SJCRH30 (cell line): Measurements from ENCODE around the gene NRP1.

- RAMPAGE, long total RNA, result no peak
Observed at GRCh38 chr10:32053961-32054632, 2.1 kb downstream of the KIF5B start.

GRCh38 chr10:32055248-32056296, 653 bp downstream of the KIF5B start:
- RAMPAGE, long total RNA, result no peak

- RAMPAGE, long total RNA, result no peak
Observed at GRCh38 chr10:32122902-32123379, 66.7 kb upstream of the KIF5B start.

DNA sequence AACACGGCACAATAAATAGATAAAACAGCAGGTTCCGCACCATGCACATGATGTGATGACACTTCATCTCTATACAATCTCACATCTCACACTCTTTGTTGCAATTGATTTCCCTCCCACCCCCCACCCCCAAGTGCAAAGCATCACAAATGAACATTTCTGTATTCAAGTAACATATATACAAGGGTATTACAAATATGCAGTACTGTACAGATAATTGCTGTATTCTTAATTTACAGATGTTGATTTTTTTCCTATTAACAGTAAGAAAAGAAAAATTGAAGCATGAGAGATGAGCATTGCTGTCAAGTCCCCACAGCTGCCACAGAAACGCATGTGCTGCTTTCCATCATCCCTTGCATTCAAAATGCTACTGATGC, 78.3 kb downstream of the EPC1 start:
- RAMPAGE, long total RNA, result no peak

GRCh38 chr10:32315774-32316389, 31.1 kb downstream of the EPC1 start:
- RAMPAGE, long total RNA, result no peak

DNA sequence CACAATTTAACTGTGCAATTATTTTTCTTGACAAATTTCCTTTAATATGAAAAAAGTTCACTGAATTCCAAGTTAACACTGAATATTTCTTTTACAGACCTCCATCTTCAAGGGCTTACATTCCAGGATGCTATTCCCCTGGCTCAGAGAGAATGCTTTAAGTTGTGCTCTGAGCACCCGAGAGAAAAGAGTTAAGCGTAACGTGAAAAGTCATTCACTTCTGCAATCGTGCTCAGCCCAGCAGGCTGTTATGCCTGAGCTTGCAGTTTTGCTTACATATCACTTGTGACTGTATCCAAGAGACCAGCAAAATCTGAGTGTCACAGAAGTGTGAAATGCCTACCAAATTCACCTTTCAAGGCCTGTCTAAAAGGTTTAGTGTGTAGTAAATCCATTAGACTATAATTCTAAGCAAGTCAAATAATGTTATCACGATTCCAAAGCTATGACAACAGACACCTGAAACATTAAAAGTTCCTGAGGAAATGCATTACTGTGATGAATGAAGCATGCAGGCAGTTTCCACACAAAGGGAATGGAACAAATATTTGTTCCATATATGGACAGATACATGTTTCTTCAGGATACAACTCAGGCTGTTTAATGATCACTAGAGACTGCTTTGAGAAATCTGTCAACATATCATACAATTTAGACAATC, 20.1 kb downstream of the ITGB1 start:
- RAMPAGE, long total RNA, result no peak

GRCh38 chr10:33049852-33050391, 91.9 kb upstream of the ITGB1 start:
- RAMPAGE, long total RNA, result no peak

GRCh38 chr10:33114306-33114902, 156.4 kb upstream of the ITGB1 start:
- RAMPAGE, long total RNA, result no peak

DNA sequence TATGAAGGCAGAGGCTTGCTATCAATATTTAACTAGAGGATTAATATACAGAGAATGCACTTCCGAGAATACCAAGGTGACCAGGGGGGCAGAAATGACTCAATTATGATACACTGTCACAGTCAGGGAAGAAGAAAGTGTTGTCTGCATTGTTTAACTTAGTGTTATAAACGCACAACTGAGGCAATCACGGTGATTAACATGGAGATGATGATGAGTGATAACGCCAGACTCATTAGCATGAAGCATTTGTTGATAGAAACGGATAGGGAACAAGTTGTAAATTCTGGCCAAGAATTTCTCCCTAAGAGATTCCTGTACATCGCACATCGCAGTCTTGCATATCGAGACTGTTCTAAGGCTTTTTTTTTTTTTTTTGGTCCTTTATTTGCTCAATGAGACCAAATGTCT, 178.2 kb downstream of the NRP1 start:
- RAMPAGE, long total RNA, result no peak

GRCh38 chr10:33334059-33334711, at the start of gene NRP1:
Gene NRP1 (minus strand): TSS chr10:33334667.
- RAMPAGE, long total RNA, result no peak

DNA sequence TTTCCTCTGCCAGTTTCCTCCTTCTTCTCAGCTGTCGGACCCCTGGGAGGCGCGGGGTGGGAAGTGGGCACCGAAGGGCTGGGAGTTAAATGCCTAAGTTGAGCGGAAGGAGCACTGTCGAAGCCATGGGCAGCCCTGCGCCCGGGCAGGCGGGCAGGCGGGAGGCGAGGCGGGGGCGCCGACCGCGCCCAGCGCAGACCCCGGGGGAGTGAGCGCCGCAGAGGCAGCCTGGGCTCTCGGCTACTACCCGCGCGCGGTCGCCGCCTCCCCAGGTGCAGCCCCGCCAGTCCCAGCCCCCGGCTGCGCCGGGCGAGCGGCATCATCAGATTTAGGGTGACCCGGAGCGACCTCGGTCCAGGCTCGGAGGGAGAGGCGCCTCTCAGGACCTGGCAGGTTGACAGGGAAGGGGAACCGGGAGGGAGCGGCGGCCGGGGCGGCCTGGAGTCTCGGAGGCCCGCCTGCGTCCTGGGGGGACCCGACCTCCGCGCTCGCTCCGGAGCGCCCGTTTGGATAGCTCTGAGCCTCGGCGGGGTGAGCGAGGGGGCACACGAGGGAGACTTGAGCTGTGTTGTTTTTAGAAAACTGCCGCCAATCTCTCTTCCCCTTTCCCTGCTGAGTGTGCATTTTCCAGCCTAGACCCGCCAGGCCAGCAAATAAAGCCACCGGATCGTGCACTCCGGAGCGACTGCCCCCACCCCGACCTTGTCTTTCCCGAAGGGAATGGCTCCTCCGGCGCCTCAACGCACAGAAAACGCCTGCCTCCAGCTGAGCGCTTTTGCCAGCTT, 2.2 kb upstream of the NRP1 start:
- RAMPAGE, long total RNA, result no peak

GRCh38 chr10:33678814-33679013, 344.2 kb upstream of the NRP1 start:
- RAMPAGE, long total RNA, result no peak

DNA sequence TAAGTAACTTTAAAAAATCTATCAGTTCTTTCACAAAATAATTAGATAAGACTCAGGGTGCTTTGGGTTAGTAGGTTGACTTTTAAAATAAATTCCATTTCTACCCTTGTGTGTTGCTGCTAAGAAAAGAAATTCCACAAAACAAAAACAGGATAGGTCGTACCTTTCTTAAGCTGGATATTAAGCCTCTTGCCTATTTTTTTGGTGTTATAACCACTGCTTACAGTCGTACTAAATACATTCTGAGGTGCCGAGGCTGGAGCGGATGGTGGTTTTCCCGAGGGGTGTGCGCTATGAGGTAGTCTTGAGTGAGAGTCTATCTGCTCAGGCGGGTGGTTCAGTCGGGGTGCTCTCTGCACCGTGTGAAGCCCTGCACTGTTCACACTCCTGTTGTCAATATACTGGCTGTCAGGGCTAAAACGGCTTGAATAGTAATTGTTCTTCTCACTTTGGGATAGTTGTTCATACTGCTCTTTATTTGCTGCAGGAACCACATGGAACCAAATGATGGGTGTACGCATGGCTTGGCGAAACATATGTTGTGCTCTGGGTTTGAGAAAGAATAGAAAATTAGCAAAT, 432.6 kb downstream of the PARD3 start:
- RAMPAGE, long total RNA, result no peak

DNA sequence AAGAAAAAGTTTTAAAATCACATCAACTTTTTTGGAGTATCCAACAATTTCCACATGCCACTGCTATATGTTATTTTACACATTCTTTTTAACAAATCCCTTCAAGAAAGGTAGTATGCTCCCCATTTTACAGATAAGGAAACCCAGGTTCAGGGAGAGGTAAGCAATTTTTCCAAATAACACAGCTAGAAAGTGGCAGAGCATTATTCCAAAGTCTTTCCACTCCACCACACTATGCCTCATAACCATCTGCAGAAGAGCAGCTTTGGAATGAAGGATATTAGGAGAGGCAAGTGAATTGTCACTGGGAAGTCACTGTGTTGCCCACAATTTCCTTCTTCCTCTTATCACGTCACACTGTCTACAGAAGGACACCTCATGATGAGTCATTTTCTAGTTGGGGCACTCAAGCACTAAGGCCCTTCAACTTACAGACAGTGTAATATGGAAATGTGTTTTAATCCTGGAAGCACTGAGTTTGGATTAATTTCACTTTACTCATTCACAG, 56.8 kb downstream of the PARD3 start:
- RAMPAGE, long total RNA, result no peak

GRCh38 chr10:34768233-34769569, 46.4 kb downstream of the PARD3 start:
- RAMPAGE, long total RNA, result no peak

- RAMPAGE, long total RNA, result no peak
Observed at GRCh38 chr10:34816143-34817045, 1.3 kb upstream of the PARD3 start.

- RAMPAGE, long total RNA, result no peak
Observed at GRCh38 chr10:34905969-34906568, 91.0 kb upstream of the PARD3 start.

DNA sequence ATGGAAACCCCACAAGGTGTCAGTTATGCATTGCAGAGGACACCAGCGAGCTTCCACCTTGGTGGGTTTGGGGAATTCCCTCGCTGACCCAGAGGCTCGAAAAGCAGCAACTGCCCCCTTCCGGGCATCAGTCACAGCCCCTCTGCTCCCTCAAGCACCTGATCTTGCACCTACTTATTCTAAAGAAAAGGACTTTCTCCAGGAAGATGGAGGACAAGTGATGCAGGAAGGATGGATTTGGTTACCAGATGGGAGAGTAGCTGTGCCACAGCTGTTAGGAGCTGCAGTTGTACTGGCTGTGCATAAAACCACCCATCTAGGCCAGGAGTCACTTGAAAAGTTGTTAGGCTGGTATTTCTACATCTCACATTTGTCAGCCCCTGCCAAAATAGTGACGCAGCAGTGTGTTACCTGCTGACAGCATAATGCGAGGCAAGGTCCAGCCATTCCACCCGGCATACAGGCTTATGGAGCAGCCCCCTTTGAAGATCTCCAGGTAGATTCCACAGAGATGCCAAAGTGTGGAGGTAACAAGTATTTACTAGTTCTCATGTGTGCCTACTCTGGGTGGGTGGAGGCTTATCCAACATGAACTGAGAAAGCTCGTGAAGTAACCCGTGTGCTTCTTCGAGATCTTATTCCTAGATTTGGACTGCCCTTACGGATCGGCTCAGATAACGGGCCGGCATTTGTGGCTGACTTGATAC, 116.4 kb downstream of the CUL2 start:
- RAMPAGE, long total RNA, result no peak

DNA sequence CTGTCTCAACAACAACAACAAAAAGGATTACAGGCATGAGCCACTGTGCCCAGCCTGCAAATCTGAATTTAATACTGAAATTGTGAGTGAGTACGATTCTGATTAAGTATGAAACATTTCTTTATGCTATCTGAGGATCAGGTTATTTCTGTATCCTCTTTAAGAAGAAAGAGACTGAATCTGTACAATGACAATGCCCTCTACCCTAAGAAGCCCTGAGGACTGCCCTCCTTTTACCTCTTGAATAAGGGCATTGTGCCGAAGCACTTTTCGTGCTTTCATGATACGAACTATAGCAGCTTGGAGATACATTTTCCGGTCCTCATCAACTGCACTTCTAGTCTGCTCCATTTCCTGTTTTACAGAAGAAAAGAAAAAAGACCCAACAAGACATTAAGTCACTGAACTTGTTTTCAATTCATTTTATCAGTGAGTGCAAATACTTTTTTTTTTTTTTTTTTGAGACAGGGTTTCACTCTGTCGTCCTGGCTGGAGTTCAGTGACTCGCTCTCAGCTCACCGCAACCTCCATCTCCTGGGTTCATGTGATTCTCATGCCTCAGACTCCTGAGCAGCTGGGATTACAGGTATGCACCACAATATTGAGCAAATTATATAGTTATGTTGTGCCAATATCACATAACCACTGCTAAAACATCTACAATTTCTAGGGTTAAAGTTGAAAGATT, 78.4 kb downstream of the CUL2 start:
- RAMPAGE, long total RNA, result no peak

- RAMPAGE, long total RNA, result no peak
Observed at GRCh38 chr10:35203795-35204232, 77.2 kb downstream of the CREM start.